Cardiac muscle cell (in vitro differentiated cells and primary cell): Measurements from ENCODE around the genes ODR4 and RGS21.

DNA sequence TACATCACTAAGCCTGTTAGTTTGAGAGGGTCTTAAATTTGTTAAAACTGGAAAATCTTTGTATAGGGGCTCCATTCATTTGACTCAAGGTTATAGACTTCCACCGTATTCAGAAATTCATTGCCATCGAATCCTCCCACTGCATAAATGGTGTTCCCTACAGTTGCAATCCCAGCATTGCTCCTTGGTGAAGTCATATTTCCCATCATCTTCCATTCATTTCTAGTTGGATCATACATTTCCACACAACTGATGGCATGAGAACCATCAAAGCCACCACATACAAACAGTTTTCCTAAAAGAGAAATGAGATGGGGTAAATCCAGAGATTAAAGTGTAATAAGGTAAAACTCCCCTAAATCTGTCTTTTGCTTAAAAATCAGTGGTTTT lies 19.1 kb downstream of the IVNS1ABP start:
- RAMPAGE, long total RNA, result no peak
- RRBS, result no CpG with 5 or more reads among the region's 2 CpGs

DNA sequence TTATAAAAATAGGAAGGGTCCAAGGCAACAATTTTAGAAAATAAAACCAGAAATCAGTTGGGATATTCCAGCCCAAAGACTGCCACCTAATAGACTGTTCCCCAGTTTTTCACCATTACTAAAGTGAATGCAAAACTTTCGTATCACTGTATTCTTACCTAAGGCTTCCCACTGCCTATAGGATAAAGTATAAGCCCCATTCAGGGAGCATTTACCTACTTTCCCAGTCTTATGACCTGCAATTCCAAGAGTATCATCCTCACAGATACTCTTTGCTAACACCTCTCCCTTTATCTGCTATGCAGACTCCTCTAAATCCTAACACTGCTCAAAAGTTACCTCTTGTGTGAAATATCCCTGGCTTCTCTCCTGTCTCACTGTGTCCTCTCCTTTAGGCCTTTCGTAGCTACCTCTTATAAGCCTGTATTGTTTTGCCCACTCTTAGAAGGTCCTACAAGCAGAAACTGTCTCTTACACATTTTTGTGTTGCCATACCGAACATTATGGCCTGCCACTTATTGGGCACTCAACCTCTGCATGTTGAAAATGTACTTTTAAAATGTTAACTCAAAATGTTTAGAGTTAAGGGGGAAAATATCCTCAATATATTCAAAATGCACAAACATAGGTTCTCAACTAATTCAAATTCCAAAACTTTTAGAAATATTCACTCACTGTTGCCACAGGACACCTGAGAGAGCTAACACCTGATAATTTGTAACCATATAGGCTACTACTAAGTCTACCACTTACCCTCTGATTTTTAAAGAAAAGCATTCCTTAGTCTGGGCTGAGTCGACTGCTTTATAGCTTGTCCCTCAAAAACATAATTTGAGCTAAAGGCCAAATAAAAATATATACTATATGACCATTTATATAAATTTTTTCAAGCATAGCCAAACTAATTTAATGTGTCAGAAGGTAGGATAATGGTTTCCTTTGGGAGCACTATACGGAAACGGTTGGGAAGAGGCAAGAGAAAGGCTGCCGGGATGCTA lies 13.0 kb downstream of the IVNS1ABP start:
- RAMPAGE, long total RNA, result no peak
- RRBS, result no CpG with 5 or more reads among the region's 7 CpGs

DNA sequence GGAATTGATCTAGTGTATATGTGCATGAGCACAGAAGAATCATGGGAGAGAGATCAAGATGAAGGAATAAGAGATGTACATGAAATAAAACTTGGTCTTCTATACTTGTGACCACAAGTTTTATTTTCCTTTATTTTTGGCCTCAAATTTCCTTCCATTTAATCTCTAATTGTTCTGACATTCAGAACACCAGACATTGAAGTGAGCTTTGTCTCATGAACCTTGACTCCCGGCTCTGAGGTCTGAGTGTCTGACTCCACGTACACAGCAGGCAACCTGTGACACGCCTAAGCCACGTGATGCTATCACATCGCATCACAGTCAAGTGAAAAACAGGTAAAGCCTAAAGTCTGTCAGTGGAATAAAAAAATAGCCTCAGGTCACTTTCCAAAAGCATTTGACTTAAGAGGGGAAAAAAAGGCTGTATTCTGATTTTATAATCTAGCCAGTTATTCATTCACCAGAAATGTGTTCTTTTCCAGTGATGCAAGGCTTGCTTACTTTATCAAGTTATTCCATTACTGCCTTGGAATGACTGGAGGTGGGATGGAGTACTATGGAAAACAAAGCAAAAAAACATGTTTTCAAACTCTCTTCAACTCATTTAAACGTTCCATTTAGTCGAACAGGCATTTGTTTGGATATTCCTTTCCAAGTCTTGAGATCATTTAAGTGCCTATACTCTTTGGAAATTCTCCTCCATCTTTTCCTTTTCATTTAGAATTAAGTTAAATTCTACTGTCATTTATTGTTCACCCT lies 163.2 kb upstream of the HMCN1 start:
- RAMPAGE, long total RNA, result no peak
- RRBS, result no CpG with 5 or more reads among the region's 7 CpGs

GRCh38 chr1:185674128-185674760 lies 59.9 kb upstream of the HMCN1 start:
- RAMPAGE, long total RNA, result no peak
- RRBS, result no CpG with 5 or more reads among the region's 7 CpGs

DNA sequence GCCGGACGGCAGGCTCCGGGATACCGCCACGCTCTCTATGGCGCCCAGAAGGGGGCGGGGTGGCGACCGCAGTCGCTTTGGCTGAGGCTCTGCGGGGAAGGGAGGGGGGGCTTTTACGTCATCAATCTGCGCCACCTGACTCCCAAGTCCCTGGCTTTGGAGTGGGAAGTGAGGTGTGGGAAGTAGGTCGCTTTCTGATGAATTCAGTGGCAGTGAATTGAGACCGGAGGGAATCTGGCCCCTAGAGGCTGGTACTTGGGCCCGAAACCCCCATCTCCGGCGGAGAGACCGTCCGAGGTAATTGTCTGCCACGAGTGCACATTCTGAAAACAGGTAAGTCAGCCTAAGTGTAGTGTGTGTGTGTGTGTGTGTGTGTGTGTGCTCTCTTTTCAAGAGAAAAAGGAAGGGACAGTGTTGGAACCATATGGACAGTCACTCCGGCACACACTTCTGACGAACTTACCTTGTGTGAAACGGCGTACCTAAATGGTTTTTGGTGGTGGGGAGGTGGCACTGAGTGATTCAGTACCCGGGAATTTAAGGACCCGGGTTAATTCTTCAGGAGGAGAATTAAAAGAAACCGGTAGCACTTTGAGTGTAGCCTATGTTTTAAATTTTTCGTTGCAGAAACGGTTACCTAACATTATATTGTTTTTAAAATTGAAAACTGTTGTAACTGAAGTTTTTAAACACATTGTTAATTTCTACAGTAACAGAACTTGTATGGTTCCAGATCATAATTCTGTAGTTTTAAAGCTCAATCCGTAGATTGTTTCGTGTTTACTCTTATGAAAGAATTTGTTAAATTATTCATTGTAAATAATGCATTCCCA lies at the start of gene ODR4:
Gene ODR4, plus strand, starts transcription at position 197 of the 833 bp plus-strand sequence.
- RAMPAGE, long total RNA, result start-site peak on the minus strand centred at position 68 of the sequence, 63 bp wide, 269 and 129 reads in 2 replicates; start-site peak on the plus strand centred at position 211 of the sequence, 95 bp wide, 1,078 and 1,515 reads in 2 replicates
- RRBS, result 2% methylated on average over 6 of the region's 32 CpGs

DNA sequence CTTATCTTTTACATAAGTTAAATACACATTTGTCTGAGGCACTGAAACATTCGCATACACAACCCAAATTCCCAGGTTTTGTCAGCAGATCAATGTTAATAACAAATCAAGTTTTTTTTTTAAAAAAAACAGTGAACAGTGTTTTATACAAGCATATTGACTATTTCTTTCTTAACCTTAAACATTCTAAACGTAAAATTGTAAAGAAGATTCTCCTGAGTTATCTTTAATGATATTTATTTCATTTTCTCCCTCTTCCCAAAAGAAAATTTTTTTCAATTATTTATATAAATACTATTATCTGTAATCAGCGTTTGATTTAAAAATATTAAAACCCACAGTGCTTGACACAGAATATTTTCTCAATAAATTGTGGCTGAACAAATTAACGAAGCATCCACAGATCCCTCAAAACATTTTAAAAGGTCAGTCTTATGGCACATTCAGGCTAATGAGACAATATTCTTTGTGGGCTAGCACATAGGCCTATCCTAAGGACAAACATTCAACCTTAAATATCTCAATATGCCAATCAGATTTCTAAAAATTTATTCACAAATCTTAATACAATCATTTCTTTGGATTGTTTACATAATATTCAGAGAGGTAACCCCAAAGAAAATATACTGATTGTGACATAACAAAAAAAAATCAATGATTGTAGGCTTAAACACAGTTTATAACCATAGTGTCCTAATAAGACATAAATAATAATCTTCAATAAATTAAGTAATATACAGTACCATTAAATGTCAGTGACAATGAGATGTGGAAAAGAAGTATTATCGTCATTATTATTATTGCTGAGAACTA lies 8.1 kb downstream of the PTGS2 start:
- RAMPAGE, long total RNA, result no peak
- RRBS, result no CpG with 5 or more reads among the region's 5 CpGs

GRCh38 chr1:191732411-191732816 lies 425.8 kb upstream of the RGS18 start:
- RAMPAGE, long total RNA, result no peak
- RRBS, result no CpG with 5 or more reads among the region's 17 CpGs

DNA sequence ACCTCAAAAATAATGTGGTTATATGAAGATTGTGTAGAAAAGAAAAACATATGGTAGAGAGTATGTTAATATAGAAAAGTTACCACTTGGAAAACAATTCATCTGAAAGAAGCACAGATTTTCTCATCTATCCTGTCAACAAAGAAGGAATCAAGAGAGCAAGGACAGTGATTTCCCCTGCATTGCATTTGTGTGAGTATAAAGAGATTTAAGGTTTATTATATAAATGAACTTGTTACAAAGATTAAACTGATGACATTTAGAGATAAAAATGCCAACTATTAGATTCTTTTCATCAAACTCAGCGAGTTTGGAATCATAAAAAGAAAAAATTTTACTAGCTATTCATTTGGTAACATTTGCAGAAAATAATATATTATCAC lies at the start of gene RGS21:
Gene RGS21, plus strand, starts transcription at position 79 of the 383 bp plus-strand sequence.
- RAMPAGE, long total RNA, result no peak
- RRBS, result no CpG with 5 or more reads among the region's 1 CpG

DNA sequence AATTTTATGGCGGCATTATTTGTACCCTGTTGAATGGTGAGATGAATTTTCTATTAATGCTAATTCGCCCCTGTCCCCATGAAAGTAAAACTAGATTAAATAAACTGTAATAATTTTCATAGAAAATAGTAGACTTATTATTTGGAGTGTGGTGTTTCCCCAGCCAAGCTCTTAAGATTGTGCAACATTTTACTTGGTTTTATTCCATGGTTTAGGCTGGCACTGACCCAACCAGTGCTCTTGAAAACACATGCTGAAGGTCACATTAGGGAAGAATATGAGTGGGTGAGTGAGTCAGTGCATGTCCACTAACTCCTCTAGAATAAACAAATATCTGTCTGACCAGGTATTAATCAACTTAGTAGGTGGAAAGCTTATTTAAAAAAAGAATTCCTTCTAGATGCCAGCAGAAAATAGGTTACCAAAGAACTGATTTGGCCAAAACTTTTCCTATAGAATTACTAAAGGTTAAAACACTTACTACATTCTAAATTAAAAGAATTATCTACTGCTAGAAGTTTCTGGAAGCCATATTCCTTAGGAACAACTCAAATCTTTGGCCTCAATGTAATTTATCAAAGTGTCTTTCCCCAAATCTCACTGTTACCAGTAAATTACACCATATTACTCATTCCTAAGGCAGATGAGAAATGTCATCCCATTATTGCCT lies 89.8 kb upstream of the RGS1 start:
- RAMPAGE, long total RNA, result no peak
- RRBS, result no CpG with 5 or more reads among the region's 2 CpGs

DNA sequence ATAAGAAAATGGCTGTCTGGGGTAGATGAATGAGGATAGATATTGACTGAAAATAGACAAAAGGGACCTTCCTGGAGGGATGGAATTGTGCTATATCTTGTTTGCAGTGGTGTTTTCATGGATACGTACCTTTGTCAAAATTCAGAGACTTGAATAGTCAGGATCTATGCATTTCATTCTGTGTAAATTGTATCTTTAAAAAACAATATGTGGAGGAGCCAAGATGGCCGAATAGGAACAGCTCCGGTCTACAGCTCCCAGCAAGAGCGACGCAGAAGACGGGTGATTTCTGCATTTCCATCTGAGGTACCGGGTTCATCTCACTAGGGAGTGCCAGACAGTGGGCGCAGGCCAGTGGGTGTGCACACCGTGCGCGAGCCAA lies 75.2 kb upstream of the RGS1 start:
- RAMPAGE, long total RNA, result no peak
- RRBS, result no CpG with 5 or more reads among the region's 11 CpGs

DNA sequence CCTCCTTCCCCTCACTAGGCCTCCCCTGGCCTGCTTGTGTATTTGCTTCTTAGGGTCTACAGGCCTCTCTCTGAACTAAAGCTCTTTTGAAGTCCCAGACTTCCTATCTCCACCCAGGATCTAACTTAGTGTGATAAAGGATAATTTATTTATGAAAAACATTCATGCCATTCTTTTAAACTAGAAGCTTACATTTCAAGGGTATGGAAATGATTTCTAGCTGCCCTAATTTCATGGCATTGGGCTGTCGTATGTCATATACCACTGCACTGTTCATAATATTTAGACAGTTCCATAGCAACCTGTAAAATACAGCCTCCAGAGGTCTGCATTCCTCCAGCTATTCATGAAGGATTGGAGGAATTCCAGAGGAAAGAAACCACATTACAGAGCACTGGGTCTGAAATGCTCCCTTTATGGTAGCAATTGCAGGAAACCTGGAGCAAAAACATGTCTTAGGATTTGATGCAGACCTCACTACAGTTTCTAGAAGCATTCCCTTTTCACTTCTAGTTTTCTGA lies 35.9 kb upstream of the RGS1 start:
- RAMPAGE, long total RNA, result no peak
- RRBS, result no CpG with 5 or more reads among the region's 1 CpG

- RAMPAGE, long total RNA, result no peak
- RRBS, result no CpG with 5 or more reads among the region's 3 CpGs
Observed at GRCh38 chr1:192604792-192605512, 29.4 kb downstream of the RGS1 start.

- RAMPAGE, long total RNA, result no peak
- RRBS, result 95% methylated on average over 2 of the region's 14 CpGs
Observed at GRCh38 chr1:192739383-192739962, 69.4 kb upstream of the RGS2 start.

DNA sequence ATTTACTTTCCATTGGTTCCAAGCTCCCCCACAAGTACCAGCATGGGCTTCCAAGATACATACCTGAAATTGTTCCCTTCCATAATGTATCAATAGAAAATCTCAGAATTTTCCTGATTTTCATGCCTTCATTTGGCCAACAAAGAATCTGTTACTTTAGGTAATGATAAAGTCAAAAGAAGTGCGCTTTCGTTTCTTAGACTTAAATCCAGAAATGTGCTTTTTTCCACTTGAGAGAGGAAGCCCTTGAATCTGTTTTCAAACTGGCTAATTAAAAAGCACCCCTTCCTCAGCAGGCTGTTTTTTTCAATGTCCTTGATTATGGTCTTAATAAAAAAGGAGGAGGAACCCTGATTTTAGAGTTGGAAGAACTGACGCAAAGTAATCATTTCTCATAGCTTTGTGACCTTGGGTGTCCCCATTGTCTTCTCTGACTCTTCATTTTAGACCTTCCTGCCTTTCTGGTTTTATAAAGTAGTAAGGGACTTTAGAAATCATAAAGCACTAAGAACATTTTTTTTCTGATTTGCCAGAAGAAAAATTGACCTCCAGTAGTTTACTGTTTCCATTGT lies 3.9 kb downstream of the RGS2 start:
- RAMPAGE, long total RNA, result no peak
- RRBS, result no CpG with 5 or more reads among the region's 3 CpGs

GRCh38 chr1:192830526-192831017 lies 21.7 kb downstream of the RGS2 start:
- RAMPAGE, long total RNA, result no peak
- RRBS, result no CpG with 5 or more reads among the region's 4 CpGs

DNA sequence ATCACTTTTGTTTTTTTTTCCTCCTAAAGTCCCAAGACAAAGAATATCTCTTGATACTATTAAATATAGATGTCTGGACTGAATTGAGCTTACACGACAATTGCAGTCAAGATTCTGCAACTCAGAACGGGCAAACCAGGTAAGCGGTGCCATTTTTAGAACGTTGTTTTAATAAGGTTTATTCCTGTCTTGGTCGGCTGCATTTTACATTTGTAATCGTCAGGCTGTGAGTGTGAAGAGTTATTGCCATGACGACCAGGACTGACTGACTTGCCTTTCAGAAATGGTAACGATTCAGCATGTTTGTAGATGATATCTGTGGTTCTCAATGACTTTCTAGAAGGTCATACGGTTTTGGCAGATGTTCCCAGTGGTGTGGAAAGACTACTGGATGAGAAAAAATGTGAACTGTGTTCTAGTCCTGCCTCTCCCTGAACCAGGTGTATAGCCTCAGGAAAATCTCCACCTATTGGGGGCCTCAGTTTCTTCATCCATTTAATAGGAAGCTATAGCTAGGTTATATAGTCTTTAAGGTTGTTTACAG lies 271.3 kb upstream of the B3GALT2 start:
- RAMPAGE, long total RNA, result no peak
- RRBS, result no CpG with 5 or more reads among the region's 9 CpGs

DNA sequence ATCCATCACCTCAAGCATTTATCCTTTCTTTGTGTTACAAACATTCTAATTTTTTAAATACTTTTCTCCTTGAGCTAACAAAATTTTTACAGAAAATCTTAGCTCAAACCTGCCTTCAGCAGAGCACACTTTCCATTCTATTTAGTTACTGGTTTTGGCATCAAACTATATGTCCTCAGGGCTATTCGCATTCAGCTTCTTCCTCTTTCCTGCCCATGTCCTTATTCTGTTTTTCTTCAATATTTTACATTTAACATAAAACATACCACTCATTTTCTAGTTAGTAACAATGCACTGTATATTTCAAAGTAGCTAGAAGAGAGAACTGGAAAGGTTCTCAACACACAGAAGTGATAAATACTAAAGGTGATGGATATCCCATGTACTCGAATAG lies 1636.6 kb upstream of the B3GALT2 start:
- RAMPAGE, long total RNA, result no peak
- RRBS, result no CpG with 5 or more reads among the region's 2 CpGs

DNA sequence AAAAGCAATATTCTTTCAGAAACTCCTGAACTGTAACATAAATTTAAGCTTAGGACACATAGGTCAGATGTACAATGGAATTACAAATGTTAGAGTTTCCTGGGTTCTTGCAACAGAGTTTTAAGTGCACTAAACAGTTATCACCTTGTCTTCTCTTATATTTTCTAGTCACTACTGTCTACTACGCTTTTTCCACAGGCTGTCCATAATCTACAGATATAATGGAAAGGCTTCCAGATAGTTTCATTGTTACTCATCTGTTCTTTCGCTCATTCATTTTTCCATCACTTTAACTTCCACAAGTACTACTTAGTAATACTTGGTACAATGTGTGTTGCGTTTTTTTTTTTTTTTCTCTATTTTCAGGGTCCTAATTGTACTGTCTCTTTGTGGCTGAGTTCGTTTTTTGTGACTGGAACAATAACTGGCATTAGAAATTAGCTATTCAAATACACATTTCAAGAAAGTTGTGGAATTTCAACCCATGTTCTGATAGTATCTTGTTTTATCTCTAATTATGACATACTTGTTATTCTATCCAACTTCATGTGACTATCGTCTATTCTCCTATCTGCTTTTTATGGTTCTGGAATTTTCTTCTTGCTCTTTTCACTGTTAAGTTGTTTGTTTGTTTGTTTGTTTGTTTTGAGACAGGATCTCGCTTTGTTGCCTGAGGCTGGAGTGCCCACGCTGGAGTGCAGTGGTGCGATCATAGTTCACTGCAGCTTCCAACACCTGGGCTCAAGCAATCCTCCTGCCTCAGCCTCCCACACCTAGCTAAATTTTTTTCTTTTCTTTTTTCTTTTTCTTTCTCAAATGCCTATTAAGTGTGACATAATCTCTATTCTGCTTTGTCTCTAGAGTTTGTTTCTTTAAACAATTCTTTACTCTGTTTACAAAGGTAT lies 4.8 kb downstream of the CFH start:
- RAMPAGE, long total RNA, result no peak
- RRBS, result no CpG with 5 or more reads among the region's 8 CpGs

DNA sequence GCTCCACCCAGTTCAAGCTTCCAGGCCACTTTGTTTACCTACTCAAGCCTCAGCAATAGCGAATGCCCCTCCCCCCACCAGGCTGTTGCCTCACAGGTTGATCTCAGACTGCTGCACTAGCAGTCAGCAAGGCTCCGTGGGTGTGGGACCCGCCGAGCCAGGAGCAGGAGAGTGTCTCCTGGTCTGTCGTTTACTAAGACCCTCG lies 2.0 kb upstream of the CFHR2 start:
- RAMPAGE, long total RNA, result no peak
- RRBS, result no CpG with 5 or more reads among the region's 6 CpGs

DNA sequence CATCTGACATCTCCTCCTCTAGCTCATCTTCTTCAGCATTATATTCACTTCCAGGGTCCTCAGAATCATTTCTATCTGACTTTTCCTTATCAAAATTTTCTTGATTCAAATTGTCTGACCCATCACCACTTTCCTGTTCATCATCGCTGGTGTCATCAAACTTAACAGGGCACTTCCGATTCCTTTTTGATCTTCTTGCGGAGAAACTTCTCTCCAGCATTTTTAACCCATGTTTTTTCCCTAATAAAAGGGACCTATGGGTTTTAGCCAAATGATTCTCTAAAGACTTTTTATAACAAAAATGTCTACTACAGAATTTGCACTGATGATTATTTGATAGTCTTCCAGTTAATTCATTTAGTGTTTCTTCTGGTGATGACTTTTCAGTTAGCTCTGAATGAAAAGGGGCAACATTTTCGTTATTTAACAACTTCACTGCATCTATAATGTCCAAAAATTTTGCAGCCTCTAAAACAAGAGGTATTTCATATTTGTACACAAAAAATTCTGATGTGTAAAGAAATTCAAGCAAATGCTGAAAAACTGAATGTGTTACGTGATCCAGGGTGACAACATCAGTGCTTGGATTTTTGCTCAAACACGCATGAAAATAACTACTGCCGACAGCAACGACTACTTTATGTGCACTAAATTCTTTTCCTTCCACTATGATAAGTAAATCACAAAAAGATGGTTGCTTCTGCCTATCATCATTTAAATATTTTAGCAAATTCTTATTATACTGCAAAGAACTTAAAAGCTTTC lies 1.4 kb downstream of the ZBTB41 start:
- RAMPAGE, long total RNA, result no peak
- RRBS, result no CpG with 5 or more reads among the region's 8 CpGs